Neuron (in vitro differentiated cells): ENCODE measurements around the gene ST6GALNAC5.

DNA sequence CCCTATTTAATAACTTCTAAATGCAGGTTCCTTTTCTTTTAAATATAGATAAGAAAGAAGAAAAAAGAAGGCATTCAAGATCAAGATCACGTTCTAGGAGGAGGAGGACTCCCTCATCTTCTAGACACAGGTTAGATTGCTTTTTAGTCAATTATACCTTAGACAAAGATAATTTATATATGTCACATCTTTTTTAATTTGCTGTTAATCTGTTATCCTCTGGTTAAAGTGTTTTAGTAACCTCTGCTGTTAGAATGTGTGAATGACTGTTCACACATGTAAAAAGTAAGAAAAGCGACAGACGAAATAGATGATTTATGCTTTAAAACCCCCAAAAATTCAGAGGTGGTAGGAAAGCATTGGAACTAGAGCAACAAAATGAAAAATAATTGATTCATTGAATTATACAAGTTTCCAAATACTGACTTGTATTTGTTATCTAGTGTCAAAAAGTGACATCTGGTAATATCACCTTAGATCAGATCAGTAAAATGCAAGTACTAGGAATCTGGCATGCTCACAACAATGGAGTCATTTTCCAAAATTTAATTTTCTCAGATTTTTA, 18.3 kb downstream of the SRSF11 start:
- PRO-cap, result no peak

DNA sequence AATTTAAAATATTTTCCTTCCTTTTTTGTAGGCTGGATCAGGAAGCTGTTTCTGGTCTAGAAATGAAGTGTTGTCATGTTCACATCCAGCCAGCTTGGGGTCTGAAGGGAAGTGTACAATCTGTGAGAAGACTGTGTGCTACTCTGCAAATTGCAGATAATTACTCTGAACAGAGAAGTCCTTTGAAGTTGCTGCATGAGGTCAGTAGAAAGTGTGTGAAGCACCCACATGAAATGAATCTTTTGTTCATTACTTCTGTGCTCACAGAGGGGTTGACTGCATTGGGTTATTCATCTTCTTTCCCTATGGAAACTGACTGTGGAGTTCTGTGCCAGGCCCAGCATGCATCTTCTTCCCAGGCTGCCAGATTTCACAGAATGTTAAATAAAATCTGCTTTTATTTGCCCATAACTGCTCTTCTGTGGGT, 47.0 kb downstream of the CTH start:
- PRO-cap, result no peak

- PRO-cap, result no peak
These were observed 183.5 kb downstream of the PTGER3 start for GRCh38 chr1:70864170-70864515.

GRCh38 chr1:71056108-71057387, 8.9 kb upstream of the PTGER3 start:
- PRO-cap, result no peak

GRCh38 chr1:71224264-71224710, 143.5 kb upstream of the ZRANB2 start:
- PRO-cap, result unidirectional peak, minus-strand start at chr1:71224451

GRCh38 chr1:71638046-71638510, 557.2 kb upstream of the ZRANB2 start:
- PRO-cap, result no peak

DNA sequence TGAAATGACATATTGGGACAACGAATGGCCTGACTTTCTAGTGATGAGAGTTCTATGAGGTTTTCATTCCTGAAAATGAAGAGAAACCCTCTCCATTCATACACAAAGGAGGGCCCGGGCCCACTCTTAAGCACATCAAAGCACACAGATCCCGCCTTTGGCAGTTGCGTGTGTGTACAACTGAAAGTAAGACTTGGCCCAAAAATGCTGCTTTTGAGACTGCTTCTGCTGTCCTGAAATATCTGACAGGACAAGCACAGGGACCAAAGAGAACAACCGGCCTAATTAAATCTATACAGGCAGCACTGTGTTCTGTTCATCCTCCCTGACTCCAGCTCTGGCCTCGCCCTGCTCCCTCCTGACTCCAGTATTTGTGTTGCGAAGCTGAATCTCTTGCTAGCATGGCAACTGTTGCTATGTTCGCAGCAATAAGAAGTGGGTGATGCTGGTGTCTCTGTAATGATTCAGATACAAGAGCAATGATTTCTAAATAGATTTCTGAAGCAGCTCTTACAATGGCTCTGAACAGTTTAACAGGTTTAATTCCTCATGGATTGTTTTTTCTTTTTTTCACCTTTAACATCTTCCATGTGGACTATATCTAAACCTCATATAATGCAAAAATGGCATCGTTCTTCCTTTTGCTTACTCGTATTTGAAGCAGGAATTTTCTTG, 7.3 kb downstream of the LRRC53 start:
- PRO-cap, result unidirectional peak, minus-strand start at position 258 of the sequence; unidirectional peak, minus-strand start at position 360 of the sequence

DNA sequence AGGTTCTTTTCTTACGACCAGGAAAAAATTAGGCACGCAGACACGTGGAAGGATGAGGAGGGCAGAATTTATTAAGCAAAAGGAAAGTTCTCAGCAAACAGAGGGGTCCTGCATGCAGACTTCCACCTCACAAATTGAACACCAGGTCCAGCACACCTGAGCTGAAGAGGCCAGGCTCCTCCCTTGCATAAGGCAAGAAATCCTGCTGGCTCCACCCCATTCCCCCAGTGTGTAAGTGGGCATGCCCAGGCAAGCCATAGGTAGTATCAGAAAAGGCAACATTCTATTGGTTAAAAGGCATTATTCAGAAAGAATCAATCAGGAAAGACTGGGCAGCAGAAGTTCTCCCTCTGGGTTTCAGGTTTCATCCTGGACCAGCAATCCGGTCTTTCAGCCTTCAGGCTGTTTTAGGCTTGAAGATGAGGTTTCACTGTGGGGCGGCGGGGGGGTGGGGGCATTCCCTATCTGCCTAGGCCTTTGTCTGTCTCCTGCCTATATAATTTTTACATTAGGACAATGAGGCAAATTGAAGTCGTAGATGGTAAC, 42.1 kb upstream of the LHX8 start:
- PRO-cap, result no peak

DNA sequence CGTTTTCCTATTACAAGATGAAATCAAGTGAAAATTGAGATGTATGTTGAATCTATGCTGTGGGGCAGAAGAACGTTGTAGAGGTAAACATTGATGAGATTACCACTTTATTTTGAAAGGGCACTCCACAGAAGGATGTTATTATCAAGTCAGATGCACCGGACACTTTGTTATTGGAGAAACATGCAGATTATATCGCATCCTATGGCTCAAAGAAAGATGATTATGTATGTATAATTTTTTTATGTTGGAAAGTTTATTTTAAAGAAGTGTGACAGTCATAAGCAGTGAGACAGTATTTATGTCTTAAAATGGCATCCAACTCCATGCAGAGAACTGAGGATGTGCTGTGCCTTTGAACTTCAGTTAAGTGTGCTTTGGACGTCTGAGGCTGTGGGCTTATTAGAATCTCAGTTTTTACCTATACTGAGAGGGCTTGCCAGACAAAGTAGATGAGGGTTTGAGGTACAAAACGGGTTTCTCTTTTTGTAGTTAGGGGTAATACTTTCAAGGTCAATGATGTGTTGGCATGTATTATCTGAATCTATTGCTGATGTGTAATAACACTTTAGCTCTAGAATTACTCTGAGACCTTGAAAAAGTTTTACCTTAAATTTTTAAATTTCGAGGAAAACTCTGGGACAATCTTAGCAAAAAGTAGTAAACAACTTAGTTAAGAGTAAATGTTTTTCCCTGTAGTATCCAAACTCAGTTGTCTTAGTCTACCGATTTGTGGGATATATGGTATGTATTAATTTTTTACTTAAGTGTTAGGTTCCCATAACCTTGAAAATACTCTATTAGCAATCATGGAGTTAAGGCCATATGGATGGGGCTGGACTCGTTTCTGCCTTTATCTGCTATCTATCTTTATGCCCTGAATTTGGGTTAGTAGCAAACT, 1.6 kb downstream of the RABGGTB start:
- PRO-cap, result unidirectional peak, plus-strand start at position 512 of the sequence

DNA sequence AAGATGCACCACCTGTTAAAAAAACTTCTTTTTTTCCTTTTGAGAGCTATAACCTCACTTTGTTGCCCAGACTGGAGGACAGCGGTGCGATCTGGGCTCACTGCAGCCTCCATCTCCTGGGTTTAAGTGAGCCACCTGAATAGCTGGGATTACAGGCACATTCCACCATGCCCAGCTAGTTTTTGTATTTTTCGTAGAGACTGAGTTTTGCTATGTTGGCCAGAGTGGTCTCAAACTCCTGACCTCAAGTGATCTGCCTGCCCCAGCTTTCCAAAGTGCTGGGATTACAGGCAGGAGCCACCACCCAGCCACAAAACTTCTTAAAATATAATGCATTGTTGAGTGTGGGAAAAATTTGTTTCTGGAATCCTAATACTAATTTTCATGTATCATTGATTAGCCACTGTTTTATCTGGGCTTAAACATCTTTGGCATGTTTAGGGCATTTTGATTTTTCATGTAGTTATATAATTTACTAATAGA, 2.3 kb downstream of the RABGGTB start:
- PRO-cap, result no peak

DNA sequence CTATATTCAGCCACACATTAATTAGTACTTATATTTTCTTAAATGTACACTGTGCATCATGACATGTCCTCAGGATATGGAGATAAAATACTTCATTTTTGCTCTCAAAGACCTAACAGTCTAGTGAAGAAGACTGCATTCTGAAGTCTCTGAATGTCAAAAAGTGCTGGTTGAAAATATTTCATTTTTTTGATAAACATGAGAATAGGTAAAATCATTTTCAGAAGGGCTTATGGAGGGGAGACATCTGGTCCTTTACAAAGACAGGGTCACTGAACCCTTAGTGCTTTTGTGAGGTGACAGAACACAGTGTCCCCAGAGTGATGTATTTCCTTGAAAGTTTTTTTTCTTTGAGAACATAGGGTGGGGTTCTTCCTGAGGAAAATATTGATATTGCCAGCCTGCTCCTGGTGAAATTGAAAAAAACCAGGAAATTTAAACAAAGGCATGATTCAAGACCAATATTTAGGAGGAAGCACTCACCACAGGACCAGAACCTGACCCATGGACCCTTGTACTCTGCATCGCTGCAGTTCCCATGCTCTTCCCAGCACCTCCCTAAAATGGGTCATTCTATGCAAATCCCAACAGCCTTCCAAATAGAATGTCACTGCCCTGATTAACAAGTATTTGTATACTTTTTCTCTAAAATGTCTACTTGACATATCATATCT, 63.6 kb downstream of the ST6GALNAC3 start:
- PRO-cap, result no peak

GRCh38 chr1:76254200-76254376, 179.5 kb downstream of the ST6GALNAC3 start:
- PRO-cap, result no peak

GRCh38 chr1:76867154-76868108, at the start of gene ST6GALNAC5:
TSS of gene ST6GALNAC5 (plus strand) at chr1:76867480.
- PRO-cap, result bidirectional peak, plus-strand start at chr1:76867480, minus-strand start at chr1:76867549; bidirectional peak, plus-strand start at chr1:76867877, minus-strand start at chr1:76867887

DNA sequence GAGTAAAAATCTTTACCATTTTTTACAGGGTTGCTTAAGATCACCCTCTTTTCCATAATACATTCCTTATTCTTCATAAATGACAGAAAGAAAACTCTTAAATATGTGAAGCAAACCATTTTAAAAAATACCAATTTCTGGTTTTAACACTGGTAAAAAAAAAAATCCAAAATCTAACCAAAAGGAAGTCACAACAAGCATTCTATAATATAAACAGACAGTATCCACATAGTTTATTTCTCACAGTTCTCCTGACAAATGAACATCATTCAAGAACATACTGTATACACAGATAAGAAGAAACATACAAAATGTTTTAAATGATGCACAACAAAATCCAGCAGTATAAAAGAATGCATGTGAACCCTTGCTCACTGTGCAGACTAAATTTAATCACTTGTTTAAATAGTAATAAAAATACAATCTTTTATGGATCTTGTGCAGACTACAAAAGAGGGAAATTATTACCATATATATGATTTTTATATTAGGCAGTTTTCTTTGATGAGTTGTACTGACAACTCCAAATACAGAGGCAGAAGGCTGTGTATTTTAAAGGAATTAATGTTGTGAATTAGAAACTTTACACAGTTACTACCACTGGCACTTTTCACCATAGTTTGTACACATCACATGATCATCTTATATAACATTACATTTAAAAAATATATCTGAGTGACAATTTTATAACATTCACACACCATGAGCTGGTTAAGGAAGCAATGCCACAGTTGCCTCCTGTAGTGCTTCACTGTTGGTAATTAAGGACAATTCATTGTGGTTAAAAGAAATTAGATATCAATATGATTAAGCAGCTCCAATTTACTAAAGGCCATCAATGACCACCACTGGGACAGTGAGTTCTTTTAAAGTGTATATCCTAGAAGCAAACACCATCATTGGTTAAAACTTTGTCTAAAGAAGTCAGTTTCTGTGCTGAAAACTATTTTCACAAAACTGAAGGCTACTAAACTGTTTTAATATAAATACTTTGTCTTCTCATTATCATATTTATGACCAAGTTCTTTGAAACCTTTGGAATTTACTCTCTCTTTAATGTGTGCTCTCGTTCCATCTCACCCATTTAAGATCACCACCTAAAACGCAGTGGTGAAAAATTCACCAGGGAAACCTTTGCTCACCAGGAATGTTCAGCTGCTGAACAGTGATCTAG, 117.8 kb downstream of the ZZZ3 start:
- PRO-cap, result no peak

GRCh38 chr1:77682840-77683017, 271 bp upstream of the ZZZ3 start:
- PRO-cap, result bidirectional peak, plus-strand start at chr1:77683695, minus-strand start at chr1:77682966

DNA sequence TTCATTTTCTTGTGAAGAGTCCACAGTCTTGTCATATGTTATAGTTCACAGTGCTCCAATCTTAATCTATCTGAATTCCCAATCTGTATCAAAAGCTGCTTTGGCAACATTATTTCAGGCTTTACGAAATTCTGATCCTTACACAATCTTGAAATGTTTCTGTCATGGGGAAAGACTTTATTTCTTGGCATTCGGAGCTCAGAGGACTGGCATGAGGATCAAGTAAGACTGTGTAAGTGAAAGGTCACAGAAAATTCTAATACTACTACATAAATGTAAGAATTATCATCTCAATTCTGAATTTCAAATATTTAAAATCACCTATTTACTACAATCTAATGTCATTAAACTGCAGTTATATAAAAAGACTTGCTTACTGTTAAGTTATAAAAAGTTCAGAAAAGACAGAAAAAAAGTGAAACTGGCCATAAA, 2.0 kb downstream of the USP33 start:
- PRO-cap, result no peak

DNA sequence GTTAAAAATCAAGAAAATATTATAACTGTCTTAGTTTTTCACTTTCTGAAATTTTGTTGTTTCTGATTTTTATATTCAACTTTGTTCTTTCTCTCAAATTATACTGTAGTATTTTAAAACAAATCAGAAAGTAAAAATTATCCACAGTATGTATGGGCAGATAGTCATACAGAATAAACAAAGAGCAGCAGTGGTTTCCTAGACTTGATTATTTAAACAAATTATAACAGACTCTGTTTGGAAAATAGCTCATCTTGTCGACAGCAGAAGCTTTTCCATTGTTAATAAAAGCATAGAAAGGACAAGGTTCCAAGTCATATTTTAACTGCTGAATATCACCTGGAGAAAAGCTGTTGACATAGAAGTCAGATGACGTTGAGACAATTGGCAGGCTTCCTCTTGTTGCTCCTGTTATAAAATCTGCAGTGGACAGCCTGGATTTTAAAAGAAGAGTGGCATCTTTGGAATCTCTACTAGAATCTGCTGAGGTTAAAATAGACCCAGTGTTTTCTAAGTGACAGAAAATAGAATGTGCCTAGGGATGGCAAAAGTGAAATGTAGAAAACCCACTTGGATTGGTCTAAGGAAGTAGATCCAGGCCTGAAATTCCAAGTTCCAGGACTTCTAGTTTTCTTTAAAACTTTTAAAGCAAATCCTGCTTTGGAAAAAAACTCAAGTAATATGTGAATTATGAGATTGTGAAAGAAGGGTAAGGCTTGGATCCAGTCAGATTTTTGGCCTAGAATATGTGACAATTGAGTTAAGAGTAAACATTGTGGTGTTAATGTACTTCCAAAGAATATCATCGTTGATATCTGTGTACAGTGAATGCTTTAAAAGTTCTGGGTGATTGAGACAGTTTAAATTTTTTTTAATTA, 53.6 kb upstream of the NEXN start:
- PRO-cap, result no peak

- PRO-cap, result no peak
These were observed 11.0 kb upstream of the NEXN start for GRCh38 chr1:77877418-77877898.

DNA sequence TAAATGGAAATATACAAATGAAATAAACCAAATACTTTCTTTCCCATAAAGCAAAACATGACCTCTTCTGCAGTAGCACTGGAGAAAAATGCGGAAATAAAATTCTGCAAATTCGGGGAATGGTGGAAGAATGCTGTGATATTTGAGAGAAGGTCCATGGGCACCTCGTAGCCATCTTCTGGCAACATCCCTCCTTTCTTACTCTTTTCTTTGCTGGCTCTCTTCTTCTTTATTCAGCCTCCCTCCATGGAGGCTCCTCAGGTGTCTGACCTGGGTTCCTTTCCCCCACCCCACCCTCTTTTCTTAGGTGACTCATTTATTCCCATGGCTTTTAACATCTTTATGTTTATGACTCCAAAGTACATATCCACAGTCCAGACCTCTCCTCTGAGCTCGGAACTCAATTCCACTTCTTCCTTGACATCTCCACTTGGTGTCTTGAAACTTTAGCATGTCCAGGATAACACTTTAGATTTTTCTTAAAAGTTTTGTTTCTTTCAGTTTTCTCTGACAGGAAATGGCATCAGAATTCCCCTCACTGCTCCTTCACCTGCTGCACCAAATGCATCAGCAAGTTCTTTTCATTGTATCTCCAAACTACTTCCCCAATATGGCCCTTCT, 95.7 kb downstream of the GIPC2 start:
- PRO-cap, result no peak

DNA sequence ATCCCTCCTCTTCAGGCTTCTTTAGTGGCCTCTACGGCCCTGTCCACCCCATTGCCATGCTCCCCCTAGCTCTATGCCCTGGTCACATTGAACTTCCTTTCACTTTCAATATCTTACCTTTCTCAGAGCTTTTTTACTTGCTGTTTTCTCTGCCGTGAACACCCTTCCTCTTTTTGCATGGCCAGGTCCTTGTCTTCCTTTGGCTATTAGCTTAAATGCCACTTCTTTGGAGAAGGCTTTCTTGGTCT, 97.4 kb downstream of the GIPC2 start:
- PRO-cap, result no peak